Renal cortical epithelial cell (primary cell): ENCODE measurements around a stretch of chr10.

- RRBS, result no CpG with 5 or more reads among the region's 4 CpGs
Observed at GRCh38 chr10:32998011-32998247, 39.9 kb upstream of the ITGB1 start.

DNA sequence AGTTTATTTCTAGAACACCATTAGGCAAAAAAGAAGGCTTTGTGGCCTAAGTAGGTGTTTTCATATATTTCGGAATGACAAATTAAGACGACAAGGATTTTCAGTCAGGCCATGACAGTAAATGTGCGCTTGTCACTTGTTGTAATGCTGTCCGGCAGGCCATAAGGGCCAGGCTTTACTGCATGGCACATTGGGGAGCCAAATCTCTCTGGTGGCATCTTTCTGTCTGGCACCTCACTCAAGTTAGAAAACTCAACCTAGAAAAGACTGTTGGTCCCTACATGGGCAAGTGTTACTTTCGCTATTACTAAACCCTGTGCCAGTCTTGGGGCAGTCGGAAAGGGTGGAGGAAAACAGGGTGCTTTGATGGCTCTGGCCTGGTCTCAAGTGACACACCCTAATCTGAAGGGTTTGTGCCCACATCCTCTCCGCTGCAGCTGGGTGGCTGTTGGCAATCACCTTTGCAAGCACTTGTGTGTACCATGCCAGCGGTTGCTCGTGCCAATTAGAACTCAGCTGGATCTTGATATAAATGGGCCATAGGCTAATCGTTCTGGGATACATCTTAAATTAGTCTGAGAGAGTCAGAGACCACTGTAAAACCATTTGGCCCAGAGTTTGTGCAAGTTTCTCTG is 159.7 kb upstream of the ITGB1 start:
- RRBS, result no CpG with 5 or more reads among the region's 10 CpGs

DNA sequence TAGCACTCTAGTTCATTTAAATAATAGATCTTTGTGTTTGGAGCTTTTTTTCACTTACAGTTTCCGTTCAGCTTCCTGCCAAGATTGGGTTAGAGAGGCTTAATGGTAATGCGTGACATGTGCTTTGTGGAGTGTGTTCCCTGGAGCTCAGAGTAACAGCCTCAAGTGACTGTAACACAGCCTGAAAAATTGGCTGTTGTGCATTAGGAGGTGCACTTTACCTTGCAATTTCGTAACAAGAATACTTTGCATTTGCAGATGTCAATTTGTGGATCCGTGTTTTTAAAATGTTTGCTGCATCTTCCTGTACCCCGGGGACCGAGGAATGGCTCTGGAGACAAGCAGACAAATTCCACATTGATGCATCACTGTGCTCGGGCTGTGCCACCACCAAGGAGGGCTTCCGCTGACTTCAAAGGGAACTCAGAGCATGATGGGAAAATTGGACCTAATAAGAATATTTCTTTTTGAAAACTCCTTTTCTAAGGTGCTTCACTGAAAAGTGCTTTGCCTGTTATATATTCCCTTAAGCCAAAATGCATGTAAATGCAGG is 170.1 kb downstream of the NRP1 start:
- RRBS, result no CpG with 5 or more reads among the region's 8 CpGs

- RRBS, result no CpG with 5 or more reads among the region's 6 CpGs
Observed at GRCh38 chr10:33333463-33334058, 906 bp downstream of the NRP1 start.

DNA sequence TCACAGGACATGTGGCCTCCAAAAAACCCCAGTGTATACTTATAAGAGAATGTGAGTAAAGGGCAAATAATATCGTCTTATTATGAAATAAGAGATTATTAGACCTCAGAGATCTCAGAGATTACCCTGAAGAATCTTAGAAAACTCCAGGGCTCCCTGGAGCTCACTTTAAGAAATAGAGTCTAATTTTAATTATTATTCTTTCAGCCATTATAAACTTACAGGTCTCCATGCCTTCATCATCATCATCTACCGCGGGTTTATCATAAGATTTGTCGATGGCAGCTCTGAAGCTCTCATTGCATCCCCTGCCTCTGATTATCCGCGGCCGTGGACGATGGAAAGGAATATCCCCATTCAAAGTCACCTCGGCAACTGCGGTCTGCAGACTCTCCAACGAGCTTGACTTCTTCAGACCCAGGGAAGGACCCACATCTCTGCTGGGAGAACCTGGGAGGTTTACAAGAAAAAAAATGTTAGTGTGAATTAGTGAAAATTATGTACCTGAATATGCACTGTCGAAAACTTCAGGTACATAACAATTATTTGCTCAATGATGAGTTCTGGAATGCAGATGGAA is 484.1 kb downstream of the PARD3 start:
- RRBS, result no CpG with 5 or more reads among the region's 12 CpGs

- RRBS, result 45% methylated on average over 2 of the region's 11 CpGs
Observed at GRCh38 chr10:34678949-34679734, 136.0 kb downstream of the PARD3 start.

DNA sequence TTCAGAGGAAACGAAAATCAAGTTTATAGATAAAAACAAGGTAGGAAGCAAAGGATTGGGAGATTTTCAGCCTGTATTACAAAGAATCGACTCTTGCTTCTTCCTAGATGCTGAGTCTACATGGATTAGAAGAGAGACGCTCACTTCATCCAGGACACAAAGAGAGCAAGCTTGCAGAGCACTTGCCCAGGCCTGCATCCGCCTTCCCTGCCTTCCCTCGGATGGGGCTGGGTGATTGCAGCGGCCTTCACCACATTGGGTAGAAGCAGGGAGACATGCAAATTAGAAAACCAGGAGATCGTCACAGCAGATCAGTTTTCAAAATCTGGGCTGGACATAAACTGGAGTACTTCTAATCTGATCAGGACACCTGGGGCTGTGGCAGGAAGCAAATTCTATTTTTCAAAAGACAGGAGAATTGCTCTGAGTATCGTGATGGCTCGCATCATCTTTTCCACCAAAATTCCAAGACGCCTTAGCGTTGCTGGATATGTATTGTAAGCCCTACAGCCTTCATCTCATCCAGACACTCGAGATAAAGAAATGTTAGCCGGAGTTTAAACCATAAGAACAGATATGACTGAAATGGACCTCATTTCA is 91.0 kb upstream of the PARD3 start:
- RRBS, result 11% methylated on average over 1 of the region's 13 CpGs

GRCh38 chr10:35246747-35247239 is 89.5 kb upstream of the CCNY start:
- RRBS, result no CpG with 5 or more reads among the region's 8 CpGs

DNA sequence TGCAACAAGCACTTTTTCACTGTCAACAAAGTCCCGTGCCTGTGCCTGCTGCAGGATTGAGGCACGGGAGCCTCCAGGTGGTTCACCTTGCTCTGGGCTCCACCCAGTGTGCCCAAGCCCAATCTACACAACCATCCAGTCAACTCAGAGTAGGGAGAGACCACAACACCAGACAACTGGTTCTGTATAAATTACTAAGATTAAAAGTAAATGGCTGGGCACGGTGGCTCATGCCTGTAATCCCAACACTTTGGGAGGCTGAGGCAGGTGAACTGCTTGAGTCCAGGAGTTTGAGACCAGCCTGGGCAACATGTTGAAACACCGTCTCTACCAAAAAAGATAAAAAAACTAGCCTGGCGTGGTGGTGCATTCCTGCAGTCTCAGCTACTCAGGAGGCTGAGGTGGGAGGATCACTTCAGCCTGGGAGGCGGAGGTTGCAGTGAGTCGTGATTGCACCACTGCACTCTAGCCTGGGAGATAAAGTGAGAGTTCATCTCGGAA is 22.8 kb upstream of the CCNY start:
- RRBS, result no CpG with 5 or more reads among the region's 8 CpGs

- RRBS, result no CpG with 5 or more reads among the region's 2 CpGs
Observed at GRCh38 chr10:35386811-35387167, 50.5 kb downstream of the CCNY start.

GRCh38 chr10:35404415-35405355 is 68.4 kb downstream of the CCNY start:
- RRBS, result no CpG with 5 or more reads among the region's 7 CpGs

DNA sequence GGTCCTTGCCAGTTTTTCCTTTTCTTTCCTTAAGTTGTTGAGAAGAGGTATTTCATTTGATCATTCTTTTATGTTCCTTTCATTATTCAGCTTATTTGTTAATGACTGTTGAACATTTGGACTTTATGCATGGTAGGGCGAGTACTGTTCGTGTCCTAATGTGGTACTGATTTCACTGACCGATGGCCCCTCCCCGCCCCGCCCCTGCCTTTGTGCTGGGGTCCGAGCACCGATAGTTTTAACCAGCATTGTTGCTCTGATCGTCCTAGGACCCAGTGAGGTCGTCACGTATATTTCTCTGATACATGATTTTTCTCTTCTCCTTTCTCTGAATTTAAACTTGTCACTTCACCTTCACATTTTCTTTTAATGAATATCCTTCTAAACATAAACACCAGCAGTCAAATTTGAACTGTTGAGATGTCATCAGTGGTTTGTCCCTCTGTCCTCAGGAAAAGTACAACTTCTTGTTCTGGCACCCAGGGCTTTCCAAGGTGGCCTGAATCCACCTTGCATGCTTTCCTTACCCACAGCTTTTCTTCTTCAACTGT is 128.9 kb downstream of the CCNY start:
- RRBS, result no CpG with 5 or more reads among the region's 10 CpGs

DNA sequence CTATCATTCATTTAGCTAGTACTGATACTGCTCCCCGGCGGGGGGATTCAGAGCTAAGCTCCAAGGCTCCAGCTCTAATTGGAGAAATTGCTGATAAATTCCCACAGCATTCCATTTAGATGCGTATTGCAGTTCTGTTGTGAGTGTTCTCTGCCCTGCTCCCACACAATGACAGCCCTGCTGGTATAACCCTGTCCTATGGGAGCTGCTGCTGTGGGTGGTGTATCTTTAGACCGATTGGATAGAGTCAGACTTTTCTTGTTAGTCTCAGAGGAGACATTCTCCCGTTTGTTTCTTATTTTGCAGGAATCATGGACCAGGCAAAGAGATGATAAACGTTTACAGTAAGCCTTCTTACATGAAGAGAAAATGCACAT is 707.6 kb upstream of the FZD8 start:
- RRBS, result no CpG with 5 or more reads among the region's 6 CpGs

DNA sequence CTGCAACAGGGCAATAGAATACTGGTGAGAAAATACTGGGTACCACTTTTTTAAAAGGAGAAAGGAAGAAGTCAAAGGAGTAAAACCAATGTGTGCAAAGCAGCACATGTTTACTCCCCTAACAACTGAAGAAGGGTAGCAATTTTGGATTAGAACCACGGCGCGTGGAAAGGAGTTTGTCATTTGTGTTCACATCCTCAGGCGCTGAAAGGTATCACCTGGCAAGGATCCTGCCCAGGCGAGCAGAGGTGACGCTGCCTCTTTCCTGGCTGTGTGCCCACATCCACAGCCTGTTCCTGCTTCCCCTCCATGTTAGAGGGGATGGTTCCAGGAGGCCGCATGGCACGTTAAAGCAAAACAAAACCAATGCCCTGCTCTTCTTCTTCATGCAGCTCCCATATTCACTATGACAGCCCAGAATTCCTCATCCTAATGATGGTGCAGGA is 678.7 kb upstream of the ANKRD30A start:
- RRBS, result no CpG with 5 or more reads among the region's 8 CpGs

- RRBS, result no CpG with 5 or more reads among the region's 11 CpGs
Observed at GRCh38 chr10:36450236-36450897, 675.0 kb upstream of the ANKRD30A start.

GRCh38 chr10:37402403-37402727 is 277.0 kb downstream of the ANKRD30A start:
- RRBS, result no CpG with 5 or more reads among the region's 2 CpGs

DNA sequence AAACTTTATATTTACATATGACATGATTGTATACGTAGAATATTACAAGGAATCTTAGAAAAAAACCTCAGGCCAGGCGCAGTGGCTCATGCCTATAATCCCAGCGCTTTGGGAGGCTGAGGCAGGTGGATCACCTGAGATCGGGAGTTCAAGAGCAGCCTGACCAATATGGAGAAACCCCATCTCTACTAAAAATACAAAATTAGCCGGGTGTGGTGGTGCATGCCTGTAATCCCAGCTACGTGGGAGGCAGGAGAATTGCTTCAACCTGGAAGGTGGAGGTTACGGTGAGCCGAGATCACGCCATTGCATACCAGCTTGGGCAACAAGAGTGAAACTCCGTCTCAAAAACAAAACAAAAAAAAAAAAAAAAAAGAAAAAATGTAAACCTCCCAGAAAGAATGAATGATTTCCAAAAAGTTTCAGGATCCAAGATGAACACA is 13.4 kb downstream of the ZNF33A start:
- RRBS, result no CpG with 5 or more reads among the region's 10 CpGs

DNA sequence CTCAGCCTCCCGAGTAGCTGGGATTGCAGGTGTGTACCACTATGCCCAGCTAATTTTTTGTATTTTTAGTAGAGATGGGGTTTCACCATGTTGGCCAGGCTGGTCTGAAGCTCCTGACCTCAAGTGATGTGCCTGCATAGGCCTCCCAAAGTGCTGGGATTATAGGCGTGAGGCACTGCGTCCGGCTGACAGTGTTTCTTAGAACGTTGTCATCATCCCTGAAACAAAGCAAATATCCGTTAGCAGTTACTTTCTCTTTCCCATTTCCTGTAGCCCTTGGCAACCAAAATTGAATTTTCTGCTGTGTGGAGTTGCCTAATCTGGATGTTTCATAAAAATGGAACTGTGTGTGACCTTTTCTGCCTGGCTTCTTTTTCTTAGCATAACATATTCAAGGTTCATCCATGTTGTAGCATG is 22.4 kb downstream of the ZNF33A start:
- RRBS, result no CpG with 5 or more reads among the region's 6 CpGs

GRCh38 chr10:38059251-38059947 is 34.7 kb upstream of the ZNF37A start:
- RRBS, result no CpG with 5 or more reads among the region's 3 CpGs

GRCh38 chr10:38122846-38123519 is 28.8 kb downstream of the ZNF37A start:
- RRBS, result no CpG with 5 or more reads among the region's 2 CpGs